SJSA1 (cell line): ENCODE data around the gene BAMBI.

- RAMPAGE, long total RNA = no peak
These were observed 51.1 kb downstream of the WAC start for GRCh38 chr10:28583807-28584553.

GRCh38 chr10:28589374-28589856, 56.5 kb downstream of the WAC start:
- RAMPAGE, long total RNA = no peak

- RAMPAGE, long total RNA = no peak
These were observed at the start of gene BAMBI for GRCh38 chr10:28677097-28677677. BAMBI (plus strand) TSS chr10:28677521.

GRCh38 chr10:28807468-28808090, 130.3 kb downstream of the BAMBI start:
- RAMPAGE, long total RNA = no peak

- RAMPAGE, long total RNA = no peak
These were observed 162.3 kb downstream of the BAMBI start for GRCh38 chr10:28839559-28840094.

- RAMPAGE, long total RNA = no peak
These were observed 182.7 kb upstream of the LYZL1 start for GRCh38 chr10:29106103-29106689.

DNA sequence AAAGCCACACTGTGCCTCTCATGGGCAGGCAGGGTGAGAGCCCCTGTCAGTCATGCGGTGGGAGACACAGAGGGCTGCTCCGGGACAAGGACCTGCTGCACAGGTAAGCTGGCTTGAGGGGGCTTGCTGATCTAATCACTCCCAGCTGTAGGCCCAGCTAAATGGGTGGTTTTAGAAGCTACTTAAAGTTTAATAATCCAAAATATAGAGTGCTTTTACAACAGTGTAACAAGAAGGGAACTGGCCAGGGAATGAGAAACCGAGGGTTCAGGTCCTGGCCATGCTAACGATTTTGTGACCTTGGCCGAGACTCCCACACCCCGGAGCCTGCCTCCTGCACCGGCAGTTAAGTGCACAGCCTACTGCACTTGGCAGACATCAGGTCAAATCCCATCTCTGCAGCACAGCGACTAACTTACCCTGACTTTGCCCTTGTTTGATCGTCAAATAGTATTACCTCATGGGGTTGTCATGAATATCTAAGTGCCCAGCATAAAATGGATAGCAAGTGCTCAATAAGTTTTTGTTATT, 35.3 kb downstream of the LYZL1 start:
- RAMPAGE, long total RNA = no peak

DNA sequence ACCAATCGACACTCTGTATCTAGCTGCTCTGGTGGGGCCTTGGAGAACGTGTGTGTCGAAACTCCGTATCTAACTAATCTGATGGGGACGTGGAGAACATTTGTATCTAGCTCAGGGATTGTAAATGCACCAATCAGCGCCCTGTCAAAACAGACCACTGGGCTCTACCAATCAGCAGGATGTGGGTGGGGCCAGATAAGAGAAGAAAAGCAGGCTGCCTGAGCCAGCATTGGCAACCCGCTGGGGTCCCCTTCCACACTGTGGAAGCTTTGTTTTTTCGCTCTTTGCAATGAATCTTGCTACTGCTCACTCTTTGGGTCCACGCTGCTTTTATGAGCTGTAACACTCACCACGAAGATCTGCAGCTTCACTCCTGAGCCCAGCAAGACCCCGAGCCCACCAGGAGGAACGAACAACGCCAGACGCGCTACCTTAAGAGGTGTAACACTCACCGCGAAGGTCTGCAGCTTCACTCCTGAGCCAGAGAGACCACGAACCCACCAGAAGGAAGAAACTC, 78.2 kb downstream of the LYZL1 start:
- RAMPAGE, long total RNA = no peak

DNA sequence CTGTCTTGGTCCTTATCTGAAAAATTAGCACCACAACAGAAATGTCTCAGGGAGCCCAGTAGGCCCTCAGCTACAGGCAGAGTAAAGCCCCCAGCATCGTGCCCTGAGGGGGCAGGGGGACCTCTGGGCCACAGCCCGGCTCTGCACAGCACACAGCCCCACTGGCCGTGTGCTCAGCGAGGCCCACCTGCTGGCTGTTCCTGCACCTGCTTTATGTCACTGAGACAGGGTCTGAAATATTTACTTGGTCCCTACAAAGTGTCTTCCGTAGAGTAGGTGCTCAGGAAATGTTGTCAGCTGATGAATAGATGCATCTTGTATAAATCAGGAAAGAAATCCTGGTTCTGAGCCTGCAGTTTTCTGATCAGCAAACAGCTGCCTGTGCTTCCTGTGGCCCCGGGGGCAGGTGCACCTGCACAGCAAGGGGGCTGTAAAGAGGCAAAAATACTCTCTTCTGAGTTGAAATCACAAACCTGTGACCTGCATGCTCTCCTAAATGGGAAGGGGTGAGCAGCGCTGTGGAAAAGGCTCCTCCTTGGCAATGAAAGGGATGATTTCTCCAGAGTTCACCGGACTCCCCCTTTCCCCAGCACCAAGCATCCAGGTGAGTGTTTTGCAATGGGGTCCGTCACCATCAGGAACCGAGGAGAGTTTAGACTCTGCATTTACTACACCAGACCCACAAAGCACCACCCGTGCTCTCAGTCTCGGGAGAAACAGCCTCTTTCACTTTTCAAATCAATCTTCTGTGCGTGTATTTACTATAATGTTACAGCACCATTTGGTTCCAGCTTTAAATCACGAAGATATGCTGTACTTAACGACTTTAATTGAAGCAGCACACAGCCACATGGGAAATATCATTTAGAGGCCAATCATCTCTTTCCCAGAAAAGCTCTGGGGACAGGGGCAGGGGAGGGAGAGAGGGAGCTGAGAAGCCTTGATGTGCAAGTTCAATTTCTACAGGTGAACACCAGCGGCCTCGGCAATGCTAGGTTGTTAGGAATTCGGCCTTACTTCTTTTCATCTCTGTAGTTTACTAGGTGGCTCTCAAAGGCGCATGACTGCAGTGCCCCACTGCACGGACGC, 155.1 kb downstream of the SVIL start:
- RAMPAGE, long total RNA = no peak

DNA sequence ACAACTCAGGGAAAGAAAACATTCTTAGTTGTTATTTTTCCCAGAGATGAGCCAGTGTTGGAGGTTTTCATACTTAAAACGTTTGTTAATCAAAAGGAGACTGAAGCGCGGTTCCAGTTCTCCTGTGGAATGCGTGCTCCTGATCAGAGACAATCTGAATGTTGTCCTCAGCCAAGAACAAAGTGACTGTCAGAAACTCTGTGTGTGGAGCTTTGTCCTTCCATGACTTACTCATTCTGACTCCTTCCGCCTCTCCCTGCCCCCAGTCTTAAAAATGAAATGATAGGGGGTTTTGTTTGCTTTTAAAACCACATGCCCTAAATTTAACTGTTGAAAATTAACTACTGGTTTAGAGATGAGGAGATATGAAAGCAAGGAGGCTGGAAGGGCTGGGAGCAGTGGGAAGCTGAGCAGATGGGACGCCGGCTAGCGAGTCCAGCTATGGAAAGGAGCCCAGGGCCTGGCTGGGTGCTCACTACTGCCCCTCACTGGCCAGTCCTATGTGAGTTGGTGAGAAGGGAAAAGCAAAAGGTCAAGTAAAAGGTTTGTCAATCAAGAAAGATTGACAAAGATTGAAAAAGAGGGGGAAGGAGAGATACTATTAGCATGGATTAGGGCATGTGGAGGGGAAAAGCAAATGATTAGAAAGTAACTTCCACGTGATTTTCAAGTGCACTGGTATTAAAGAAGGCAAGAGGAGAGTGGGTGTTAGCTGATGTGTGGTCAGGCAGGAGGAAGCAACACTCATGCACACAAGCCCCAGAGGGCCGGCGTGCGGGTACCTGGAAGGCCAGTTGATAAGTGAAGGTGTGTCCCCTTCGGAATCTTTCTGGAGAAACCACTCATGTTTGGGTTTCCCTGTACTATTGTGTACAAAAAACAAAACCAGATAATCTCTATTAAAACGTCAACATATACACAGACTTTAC, 99.3 kb downstream of the SVIL start:
- RAMPAGE, long total RNA = no peak

DNA sequence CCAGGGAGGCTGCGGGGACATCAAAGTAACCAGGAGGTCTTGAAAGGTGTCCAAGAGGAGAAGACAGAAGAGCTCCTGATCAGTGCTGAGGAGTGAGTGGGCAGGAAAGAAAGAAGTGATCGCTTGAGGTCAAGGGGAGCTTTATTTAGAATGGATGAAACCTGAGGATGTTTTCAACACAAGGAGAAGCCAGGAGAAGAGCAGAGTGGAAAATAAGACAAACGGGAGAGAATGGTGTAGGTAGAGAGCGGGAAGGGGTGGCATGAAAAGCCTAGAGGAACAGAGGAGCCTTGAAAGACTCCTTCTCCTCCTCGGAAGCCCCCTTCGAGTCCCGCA, 5.8 kb downstream of the SVIL start:
- RAMPAGE, long total RNA = no peak

GRCh38 chr10:29636093-29636728, 1.4 kb upstream of the SVIL start:
- RAMPAGE, long total RNA = no peak

- RAMPAGE, long total RNA = no peak
These were observed 16.8 kb upstream of the SVIL start for GRCh38 chr10:29651278-29652257.

GRCh38 chr10:29838942-29839326, 204.2 kb upstream of the SVIL start:
- RAMPAGE, long total RNA = no peak

- RAMPAGE, long total RNA = no peak
These were observed 177.9 kb downstream of the JCAD start for GRCh38 chr10:29881586-29881773.

- RAMPAGE, long total RNA = no peak
These were observed 102.9 kb downstream of the JCAD start for GRCh38 chr10:29956316-29957005.

GRCh38 chr10:30026056-30026731, 33.2 kb downstream of the JCAD start:
- RAMPAGE, long total RNA = no peak

DNA sequence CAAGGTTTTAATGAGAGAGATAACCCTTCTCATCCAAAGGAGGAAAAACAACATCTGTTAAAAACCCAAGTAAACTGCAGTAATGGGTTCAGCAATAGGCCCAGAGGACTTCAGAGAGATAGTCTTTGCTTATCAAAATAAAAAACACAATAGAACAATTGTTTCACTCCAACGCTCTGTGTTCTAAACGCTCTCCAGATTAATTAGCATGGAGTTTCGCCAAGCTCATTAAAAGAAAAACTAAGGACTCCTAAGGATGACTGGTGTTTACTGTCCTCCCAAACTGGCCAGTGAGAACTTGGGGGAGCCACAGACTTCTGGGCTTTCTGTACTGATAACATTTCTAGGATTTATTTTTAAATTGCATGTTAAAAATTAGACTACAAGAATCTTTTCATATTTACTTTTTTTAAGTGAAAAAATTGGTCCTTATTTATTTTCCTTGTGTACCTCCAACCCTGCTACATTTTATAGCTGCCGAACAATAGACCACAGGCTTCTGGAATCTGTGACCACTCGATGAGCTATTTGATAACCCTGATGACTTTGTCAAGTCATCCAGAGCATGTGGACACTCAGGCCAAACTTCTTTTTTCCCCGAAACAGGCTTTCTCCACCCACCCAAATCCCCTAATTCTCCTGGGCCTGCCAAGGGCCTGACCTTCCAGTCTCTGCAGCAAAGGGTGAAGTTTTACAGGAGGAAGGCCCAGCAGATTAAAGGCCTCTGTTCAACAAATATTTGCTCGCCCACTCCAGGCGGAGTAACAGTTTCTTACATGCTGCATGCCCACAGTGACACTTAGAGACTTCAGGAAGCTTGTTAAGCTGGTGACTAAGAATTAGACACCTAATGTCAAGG, 2.2 kb downstream of the JCAD start:
- RAMPAGE, long total RNA = no peak

- RAMPAGE, long total RNA = no peak
These were observed 133.5 kb downstream of the MTPAP start for GRCh38 chr10:30215567-30216084.

GRCh38 chr10:30341389-30341815, 7.7 kb downstream of the MTPAP start:
- RAMPAGE, long total RNA = no peak